Monocyte (primary cell): ENCODE data around the genes NDUFB2, MRPS33 and SSBP1.

GRCh38 chr7:140175917-140176616 is 716 bp downstream of the KDM7A start:
- PRO-cap, 2 experiments = peak in 1 of 2 experiments; most common plus-strand start chr7:140176226 (in 1); most common minus-strand start chr7:140175974 (in 1)

DNA sequence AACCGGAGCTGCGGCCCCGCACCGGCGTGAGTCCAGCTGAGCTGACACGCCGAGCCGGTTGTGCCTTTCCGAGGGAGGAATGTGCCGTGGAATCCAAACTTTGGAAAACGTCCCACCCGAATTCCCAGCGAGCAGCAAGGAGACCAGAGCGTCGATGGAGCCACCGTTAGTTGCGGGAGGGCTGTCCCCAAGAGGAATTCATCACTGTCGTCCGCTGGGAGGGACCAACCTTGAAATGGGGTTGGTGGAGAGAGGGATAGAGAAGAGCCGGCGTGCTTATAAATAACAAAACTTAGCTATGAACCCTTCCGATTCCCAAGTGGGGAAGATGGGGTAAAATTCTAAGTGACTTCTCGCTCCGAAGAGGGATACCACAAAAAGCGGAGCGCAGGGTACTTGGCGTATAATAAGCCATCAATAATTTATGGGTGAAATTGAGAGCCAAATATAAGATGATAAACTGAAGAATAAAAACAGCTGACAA is 778 bp upstream of the KDM7A start:
- PRO-cap, 2 experiments = peak in 2 of 2 experiments; most common plus-strand start position 207 of the sequence (in 1); most common minus-strand start position 156 of the sequence (in 2)

DNA sequence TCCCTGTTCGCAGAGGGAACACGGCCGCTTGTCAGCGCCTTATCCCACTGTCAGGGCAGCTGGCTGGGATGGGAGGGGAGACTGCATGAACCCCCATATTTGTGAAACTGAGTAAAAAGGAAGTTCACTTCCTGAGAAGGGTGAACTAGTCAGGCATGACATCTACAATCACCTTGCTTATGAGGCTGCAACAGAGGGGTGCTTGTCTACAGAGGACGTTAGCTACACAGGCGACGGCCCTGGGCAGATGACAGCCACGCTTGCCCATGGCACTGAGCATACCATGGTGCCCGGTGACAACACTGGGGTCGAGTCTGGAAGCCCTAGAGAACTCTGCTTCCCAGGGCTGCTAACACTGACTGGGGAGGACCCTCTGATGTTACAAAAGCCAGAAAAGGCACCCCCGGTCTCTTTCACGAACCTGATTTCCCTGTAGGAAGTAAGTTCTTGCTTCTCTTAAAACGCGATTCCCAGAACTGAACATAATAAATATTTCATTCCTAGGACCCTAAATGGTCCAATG is 46.1 kb upstream of the KDM7A start:
- PRO-cap, 2 experiments = no peak in any of the 2 experiments

DNA sequence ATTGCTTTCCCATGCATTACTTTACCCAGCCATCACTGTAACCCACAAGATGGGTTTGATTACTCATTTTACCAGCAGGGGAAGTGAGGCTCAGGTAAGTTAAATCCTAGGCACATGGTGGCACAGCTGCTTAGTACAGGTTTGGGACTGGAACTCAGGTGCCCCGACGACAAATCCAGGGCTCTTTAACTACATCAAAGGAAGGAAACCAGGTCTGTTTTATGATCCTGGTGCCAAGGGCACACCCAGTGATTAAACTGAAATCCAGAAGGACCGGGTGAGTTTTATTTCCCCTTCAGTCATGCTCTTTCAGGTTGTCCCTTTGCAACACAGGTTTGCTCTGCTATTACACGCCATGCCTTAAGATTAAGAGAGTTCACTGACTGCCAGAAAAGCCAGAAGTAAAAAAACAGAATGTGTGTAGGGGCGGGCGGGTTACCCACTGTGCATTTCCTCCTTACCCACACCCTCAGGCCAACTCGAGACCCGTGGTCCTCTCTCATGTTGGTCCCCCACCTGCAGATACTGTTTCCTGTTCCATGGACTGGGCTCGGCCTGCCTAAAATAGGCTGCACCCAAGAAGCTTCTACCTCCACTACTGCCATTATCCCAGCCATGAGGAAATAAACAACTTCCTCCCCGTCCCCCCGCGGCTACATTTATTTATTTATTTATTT is 55.1 kb upstream of the KDM7A start:
- PRO-cap, 2 experiments = no peak in any of the 2 experiments

GRCh38 chr7:140241785-140242261 is 65.0 kb upstream of the KDM7A start:
- PRO-cap, 2 experiments = peak in 2 of 2 experiments; most common plus-strand start chr7:140242171 (in 2)

DNA sequence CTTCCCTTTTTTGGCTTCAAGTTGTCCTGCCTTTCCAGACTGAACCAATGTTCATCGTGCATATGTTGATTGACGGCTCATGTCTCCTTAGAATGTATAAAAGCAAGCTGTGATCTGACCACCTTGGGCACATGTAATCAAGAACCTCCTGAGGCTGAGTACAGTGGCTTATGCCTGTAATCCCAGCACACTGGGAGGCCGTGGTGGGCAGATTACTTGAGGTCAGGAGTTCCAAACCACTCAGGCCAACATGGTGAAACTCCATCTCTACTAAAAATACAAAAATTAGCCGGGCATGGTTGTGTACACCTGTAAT is 9.2 kb upstream of the MKRN1 start:
- PRO-cap, 2 experiments = no peak in any of the 2 experiments

DNA sequence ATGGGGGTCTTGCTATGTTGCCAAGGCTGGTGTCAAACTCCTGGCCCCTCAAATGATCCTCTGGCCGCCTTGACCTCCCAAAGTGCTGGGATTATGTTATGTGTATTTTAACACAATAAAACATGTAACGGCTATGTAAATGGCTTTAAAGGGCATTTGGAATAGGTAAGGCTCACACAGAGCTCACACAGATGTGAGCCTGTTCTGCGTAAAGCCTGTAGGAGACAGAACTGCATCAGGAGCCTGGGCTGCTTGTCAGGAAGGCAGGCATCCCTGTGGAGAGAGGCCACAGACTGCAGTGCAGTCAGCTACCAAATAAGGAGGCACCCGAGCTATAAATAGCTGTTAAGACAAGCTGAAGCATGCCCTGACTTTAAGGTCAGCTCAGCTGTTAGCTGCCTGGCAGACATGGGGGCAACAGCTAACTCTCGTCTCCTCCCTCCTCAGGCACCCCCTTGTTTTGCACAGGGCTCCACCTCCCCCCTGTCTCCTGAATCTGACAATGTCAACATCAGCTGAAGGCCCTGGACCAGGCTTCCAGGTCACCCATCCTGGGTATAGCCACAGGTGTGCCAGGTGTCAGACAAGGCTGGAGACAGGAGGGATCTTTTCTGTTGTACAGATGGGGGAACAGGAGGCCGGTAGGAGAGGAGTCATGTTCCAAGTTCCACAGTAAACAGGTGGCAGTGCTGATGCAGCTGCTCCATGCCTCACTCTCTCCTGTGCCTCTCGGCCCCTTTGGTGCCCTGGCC is 27.5 kb upstream of the MKRN1 start:
- PRO-cap, 2 experiments = no peak in any of the 2 experiments

DNA sequence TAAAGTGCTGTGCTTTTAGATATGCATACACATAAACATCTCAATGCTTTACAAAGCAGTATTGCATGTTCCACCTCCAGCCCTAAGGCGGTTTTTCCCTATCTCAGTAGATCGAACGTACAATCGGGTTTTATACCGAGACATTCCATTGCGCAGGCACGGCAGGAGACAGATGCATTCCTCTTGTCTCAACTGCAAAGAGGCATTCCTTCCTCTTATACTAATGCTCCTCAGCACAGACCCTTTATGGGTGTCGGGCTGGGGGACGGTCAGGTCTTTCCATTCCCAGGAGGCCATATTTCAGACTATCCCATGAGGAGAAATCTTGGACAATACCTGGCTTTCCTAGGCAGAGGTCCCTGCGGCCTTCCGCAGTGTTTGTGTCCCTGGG is 74.0 kb upstream of the MKRN1 start:
- PRO-cap, 2 experiments = no peak in any of the 2 experiments

- PRO-cap, 2 experiments = no peak in any of the 2 experiments
These were observed 6.4 kb upstream of the DENND2A start for GRCh38 chr7:140646919-140647454.

GRCh38 chr7:140696495-140697677 is at the start of gene NDUFB2:
TSS of gene NDUFB2 (plus strand) at chr7:140696708.
- PRO-cap, 2 experiments = peak in 2 of 2 experiments; most common plus-strand start chr7:140696708 (in 2); most common minus-strand start chr7:140696591 (in 1)

GRCh38 chr7:141013954-141014578 is 686 bp downstream of the MRPS33 start:
- PRO-cap, 2 experiments = peak in 1 of 2 experiments; most common plus-strand start chr7:141014357 (in 1)

DNA sequence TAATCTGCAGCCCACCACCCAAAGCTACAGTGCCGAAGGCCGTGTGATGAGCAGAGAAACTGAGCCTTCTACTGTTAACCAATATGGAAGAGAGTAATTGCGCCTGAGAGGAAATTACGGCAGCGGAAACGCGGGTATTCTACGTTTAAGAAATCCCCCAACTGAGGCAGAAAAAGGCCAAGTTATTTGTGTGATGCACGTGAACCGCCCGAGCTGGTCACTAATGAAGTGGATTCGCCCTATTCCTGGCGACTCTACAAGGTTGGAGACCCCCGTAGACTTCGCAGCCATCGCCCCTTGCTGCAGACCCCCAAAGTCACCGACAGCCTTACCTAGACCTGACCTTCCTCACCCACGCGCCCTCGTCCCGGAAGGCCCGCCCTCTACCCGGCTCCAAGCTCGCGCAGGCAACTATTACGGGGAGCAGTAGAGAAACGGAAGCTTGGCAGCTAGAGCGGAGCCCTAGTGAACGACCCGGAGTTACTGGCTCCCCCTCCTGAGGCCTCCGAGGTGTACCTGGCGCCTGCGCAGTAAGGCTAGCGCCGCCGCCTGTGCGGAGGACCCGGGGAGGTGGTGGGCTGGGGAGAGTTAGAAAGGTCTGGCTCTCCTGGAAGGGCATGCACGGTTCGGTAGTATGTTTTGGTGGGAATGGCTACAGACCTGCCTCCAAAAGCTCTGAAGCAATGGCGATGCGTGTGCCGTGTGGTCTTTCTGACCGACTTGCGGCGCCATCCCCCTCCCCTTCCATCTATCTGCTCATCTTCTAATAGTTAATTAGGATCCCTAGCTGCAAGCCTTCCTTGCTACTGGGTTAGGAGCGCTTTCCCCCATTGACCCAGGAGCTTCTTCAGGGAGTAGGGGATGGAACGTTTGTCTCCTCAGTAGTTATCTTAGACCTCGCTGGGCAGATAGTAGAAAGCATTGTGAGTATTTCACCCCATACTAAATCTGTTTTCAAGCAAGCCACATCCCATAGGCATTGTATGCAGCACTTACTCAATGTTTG is at the start of gene MRPS33:
MRPS33 (minus strand) TSS at position 374 of the 1,006 bp plus-strand sequence.
- PRO-cap, 2 experiments = peak in 2 of 2 experiments; most common plus-strand start position 198 of the sequence (in 1); most common minus-strand start position 385 of the sequence (in 2)

- PRO-cap, 2 experiments = no peak in any of the 2 experiments
These were observed 687 bp upstream of the TMEM178B start for GRCh38 chr7:141072955-141073799.

GRCh38 chr7:141302393-141303091 is 228.7 kb downstream of the TMEM178B start:
- PRO-cap, 2 experiments = no peak in any of the 2 experiments

- PRO-cap, 2 experiments = no peak in any of the 2 experiments
These were observed 45.4 kb downstream of the DENND11 start for GRCh38 chr7:141656540-141657041.

DNA sequence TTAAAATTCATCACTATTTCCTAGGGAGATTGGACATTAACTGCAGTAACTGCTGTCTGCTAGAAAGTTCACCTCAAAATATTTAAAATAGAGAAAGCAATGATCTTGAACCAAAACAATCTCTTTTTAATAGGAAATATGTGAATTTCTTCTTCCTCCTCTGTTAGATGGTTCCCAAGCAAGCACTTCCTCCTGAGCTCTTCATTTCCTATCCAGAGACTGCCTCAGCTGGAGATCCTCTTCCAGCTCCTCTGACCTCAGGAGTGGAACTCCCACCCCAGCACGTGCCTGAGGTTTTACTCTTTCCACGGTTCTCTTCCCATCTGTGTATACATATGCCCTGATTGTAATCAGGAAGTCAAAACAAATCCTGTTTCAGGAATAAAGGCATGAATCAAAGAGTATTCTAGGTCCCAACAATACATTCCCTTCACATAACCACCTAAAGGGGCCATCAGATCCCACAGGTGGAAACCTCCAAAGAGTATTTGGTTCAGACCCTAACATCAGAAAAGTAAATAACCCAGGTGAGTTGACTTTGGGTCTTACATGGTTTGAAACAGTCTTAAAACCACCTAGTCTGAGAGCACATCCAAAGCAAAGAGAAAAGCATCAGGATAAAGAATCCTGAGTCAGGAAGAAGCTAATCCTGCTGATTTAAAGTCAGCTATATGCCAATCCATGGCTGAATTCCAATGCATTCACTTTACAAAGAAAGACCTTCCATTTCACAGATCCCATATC is 5.5 kb downstream of the DENND11 start:
- PRO-cap, 2 experiments = no peak in any of the 2 experiments

- PRO-cap, 2 experiments = peak in 1 of 2 experiments; most common plus-strand start chr7:141701338 (in 1)
These were observed 871 bp downstream of the DENND11 start for GRCh38 chr7:141701144-141701445.

- PRO-cap, 2 experiments = peak in 2 of 2 experiments; most common plus-strand start chr7:141728083 (in 2)
These were observed 10.4 kb upstream of the SSBP1 start for GRCh38 chr7:141727740-141728219.

GRCh38 chr7:141737742-141738858 is at the start of gene SSBP1:
TSS of gene SSBP1 (plus strand) at chr7:141738358.
- PRO-cap, 2 experiments = peak in 2 of 2 experiments; most common plus-strand start chr7:141738358 (in 2); most common minus-strand start chr7:141737958 (in 1)

- PRO-cap, 2 experiments = no peak in any of the 2 experiments
These were observed 220.3 kb upstream of the PRSS1 start for GRCh38 chr7:142528802-142529477.